ENCODE data around the genes COL8A2 and TRAPPC3.

GRCh38 chr1:35370156-35370595 lies 101.7 kb downstream of the ZMYM4 start:
- RRBS, result no CpG with 5 or more reads among the region's 4 CpGs

GRCh38 chr1:35453372-35454033 lies 103.7 kb downstream of the KIAA0319L start:
- RRBS, result no CpG with 5 or more reads among the region's 2 CpGs

- RRBS, result no CpG with 5 or more reads among the region's 3 CpGs
These were observed 95.3 kb downstream of the KIAA0319L start for GRCh38 chr1:35461951-35462230.

DNA sequence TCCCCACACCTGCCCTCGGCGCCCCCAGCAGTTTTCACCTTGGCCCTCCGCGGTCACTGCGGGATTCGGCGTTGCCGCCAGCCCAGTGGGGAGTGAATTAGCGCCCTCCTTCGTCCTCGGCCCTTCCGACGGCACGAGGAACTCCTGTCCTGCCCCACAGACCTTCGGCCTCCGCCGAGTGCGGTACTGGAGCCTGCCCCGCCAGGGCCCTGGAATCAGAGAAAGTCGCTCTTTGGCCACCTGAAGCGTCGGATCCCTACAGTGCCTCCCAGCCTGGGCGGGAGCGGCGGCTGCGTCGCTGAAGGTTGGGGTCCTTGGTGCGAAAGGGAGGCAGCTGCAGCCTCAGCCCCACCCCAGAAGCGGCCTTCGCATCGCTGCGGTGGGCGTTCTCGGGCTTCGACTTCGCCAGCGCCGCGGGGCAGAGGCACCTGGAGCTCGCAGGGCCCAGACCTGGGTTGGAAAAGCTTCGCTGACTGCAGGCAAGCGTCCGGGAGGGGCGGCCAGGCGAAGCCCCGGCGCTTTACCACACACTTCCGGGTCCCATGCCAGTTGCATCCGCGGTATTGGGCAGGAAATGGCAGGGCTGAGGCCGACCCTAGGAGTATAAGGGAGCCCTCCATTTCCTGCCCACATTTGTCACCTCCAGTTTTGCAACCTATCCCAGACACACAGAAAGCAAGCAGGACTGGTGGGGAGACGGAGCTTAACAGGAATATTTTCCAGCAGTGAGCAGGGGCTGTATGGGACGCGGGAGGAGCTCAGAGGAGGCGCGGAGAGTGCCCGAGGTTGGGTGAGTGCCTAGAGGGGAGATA lies 4.4 kb downstream of the TFAP2E start:
- RRBS, result no CpG with 5 or more reads among the region's 57 CpGs

GRCh38 chr1:35595214-35595715 lies 22.2 kb downstream of the TFAP2E start:
- RRBS, result no CpG with 5 or more reads among the region's 1 CpG

GRCh38 chr1:35596215-35597134 lies 23.4 kb downstream of the TFAP2E start:
- RRBS, result no CpG with 5 or more reads among the region's 5 CpGs

- RRBS, result no CpG with 5 or more reads among the region's 6 CpGs
These were observed 17.9 kb downstream of the AGO4 start for GRCh38 chr1:35825596-35826198.

- RRBS, result 97% methylated on average over 4 of the region's 35 CpGs
These were observed 13.5 kb upstream of the AGO1 start for GRCh38 chr1:35869338-35870103.

- RRBS, result no CpG with 5 or more reads among the region's 4 CpGs
These were observed 1.9 kb upstream of the AGO3 start for GRCh38 chr1:35928600-35929779.

DNA sequence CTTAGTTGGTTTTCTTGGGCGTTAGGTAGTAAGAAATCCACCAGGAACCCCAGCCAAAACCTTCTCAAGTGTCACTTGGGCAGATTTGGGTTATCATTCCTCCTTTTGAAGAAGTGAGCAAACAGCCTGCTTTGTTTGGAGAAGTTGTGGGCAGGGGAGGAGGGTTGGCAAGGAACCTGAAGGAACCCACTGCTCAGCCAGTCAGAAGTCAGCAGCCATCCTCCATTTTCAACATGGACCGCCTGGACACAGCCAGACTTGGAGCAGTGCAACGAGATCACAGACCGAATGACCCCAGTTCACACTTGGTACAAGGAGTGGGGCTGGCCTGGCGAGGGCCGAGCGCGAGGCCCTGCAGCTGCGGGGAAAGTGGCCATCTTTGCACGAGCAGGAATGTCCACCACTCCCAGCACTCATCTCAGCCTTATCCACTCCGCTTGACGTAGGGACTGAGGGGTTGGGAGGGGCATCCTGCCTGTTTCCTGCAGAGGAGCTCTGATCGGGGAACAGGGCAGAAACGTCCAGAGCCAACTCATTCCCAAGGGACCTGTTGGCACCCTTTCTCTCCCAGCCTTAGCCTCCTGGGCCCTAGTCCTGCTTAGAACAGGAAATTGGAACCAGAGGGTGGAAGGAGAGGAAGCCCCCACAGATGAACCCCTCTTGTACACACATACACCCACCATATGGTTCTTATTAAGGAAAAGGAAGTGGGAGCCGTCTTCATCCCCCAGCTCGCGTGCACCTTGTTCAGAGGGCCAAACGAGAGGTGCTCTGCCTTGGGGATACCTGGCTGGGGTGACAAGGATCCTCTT lies 7.3 kb downstream of the ADPRS start:
- RRBS, result no CpG with 5 or more reads among the region's 18 CpGs

- RRBS, result 69% methylated on average over 57 of the region's 105 CpGs
These were observed at the start of gene COL8A2 for GRCh38 chr1:36124909-36126057. COL8A2 (minus strand) TSS chr1:36125222.

- RRBS, result under 1% methylated on average over 43 of the region's 76 CpGs
These were observed at the start of gene TRAPPC3 for GRCh38 chr1:36148834-36149964. TRAPPC3 (minus strand) TSS chr1:36149486.

- RRBS, result 14% methylated on average over 1 of the region's 16 CpGs
These were observed 785 bp upstream of the MAP7D1 start for GRCh38 chr1:36155013-36155736.

DNA sequence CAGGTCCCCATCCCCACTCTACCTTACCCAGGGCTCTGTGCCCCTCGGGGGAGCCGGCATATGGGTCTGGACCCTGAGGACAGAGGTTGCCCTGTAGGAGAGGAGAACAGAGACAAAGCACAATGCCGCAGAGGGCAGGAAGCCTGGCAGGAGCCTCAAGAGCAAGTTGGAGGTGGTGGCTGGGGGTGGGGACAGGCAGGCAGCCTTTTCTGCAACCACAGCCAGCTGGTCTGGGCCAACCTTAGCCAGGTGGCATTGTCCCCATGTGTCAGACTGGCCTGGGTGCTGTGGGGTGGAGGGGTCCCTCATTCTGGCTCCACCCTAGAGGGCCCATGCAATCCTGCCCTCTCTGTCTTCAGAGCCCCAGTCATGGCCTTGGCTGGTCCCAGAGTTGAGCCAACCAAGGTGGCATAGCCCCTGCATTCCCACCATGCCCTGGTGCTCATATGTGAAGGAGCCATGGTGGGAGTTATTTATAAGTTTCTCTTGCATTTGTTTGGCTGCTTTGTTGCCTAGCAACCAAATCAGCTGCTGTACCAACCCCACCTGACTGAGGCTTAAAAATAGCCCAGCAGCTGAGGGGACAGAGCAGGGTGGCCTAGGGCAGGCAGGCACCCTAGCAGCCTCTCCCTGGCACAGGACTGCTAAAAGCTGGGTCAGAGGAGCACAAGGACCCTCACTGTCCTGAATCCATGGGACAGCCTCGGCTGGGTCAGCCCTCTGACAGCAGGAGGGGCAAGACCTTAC lies 19.3 kb downstream of the MAP7D1 start:
- RRBS, result no CpG with 5 or more reads among the region's 4 CpGs

GRCh38 chr1:36225301-36225957 lies 1.2 kb downstream of the THRAP3 start:
- RRBS, result 12% methylated on average over 3 of the region's 10 CpGs

GRCh38 chr1:36269005-36269835 lies 36.9 kb upstream of the SH3D21 start:
- RRBS, result no CpG with 5 or more reads among the region's 8 CpGs

DNA sequence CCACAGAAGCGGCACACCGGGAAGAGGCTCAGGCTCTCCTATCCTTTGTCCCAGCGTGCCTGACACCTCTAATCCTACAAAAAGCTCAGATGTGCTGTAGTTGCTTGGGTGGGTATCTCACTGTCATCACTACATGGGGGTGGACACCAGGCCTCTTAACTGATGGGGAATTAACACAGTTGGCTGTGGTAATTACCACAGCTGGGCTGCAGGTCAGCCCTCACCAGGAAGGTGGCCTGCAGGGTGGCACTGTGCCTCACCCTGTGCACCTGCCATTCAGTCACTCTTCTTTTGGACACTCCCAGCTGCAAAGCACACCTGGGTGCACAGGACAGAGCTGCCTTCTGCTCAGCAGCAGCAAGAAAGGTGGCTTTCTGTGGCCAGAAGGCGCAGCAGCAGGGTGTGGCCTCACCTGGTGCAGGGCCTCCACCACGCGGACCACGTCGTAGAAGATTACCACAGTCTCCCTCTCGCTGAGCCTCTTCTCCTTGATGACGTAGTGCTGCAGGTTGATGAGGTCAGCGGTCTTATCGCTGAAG lies 30.9 kb downstream of the STK40 start:
- RRBS, result no CpG with 5 or more reads among the region's 12 CpGs

- RRBS, result no CpG with 5 or more reads among the region's 7 CpGs
These were observed 25.9 kb downstream of the STK40 start for GRCh38 chr1:36359685-36360315.

DNA sequence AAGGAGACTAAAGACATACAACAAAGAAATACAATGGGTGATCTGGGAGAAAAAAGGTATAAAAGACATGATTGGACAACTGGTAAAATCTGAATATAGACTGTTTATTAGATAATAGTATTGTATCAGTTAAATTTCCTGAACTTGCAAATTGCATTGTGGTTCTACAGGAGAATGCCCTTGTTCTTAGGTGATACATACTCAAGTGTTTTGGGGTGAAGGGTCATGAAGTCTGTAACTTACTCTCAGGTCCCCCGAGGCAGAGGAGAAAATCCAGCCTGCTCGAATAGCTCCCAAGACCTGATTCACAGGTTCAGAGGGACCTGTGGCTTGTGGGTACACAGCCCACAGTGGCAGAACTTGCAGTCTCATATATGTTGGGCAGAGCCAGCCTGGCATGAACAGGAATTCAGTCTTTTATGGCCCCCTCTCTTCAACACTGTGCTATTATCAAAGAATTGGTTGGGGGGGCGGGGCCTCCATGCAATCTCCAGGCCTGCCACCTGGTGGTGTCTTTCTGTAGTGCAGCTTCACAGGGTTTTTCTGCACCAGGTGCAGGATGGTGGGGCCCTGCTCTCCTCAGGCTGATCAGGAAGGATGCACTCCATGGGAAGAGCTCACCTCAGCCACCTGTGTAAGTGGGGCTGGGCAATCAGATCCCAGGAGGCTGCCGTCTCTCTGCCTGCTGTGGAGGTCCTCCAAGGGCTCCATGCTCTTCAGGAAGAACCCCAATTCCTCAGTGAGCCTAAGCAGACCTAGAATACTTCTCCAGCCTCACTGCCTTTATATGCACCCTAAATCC lies 16.8 kb downstream of the STK40 start:
- RRBS, result no CpG with 5 or more reads among the region's 4 CpGs

DNA sequence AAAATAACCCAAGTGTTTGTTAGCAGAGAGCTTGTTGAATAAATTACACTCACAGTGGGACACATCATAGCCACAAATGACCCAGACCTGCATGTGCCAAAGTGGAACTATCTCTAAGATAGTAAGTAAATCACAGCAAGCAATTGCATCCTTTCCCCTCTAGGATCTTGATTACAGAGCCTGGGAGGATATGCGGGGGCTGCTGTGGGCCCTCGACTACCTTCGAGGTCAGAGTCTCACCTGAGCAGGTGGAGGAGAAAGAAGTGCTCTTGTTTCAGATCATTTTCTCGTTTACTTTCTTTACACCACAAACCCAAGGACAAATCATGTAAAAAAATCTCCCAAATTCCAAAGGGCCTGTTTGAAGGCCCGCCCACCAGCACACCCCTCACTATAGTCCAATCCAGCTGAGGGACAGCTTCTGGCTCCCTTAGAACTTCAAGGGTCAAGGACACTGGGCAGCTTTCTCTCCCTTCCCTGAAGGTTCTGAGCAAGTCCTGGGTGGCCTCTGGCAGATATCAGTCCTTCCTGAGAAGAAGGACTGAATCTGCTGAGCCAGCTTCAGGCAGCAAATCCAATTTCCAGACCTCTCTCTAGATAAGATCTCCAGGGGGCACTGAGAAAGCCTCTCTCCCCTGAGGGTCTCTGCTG lies 5.6 kb downstream of the STK40 start:
- RRBS, result no CpG with 5 or more reads among the region's 5 CpGs